ENCODE measurements around the gene PDXK.

- PRO-cap = no peak
Measured at GRCh38 chr21:42761406-42761978, 108.1 kb downstream of the PDE9A start.

GRCh38 chr21:42783421-42784240 lies 95.7 kb downstream of the WDR4 start:
- PRO-cap = no peak

GRCh38 chr21:42932997-42933531 lies 7.6 kb upstream of the ERVH48-1 start:
- PRO-cap = no peak

DNA sequence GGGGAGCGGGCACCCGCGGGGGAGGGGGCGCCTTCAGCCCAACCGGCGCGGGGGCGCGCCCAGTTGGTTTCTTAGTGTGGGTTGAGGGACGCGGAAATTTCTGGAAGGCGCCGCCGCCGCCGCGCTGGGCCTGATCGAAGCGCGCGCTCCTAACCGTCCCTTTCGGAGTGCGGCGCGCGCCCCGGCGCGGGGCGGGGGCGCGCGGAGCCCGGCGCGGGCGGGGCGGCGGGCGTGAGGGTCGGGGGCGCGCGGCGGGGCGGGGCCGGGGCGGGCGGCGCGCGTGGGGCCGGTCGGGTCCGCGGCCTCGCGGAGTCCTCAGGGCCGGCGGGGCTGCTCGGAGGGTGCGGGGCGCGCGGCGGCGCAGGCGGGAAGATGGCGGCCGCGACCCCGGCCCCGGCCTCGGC lies 500 bp downstream of the PKNOX1 start:
- PRO-cap = unidirectional peak, plus-strand start at position 262 of the sequence; unidirectional peak, plus-strand start at position 318 of the sequence

GRCh38 chr21:43173409-43173757 lies 4.6 kb downstream of the CRYAA start:
- PRO-cap = no peak

DNA sequence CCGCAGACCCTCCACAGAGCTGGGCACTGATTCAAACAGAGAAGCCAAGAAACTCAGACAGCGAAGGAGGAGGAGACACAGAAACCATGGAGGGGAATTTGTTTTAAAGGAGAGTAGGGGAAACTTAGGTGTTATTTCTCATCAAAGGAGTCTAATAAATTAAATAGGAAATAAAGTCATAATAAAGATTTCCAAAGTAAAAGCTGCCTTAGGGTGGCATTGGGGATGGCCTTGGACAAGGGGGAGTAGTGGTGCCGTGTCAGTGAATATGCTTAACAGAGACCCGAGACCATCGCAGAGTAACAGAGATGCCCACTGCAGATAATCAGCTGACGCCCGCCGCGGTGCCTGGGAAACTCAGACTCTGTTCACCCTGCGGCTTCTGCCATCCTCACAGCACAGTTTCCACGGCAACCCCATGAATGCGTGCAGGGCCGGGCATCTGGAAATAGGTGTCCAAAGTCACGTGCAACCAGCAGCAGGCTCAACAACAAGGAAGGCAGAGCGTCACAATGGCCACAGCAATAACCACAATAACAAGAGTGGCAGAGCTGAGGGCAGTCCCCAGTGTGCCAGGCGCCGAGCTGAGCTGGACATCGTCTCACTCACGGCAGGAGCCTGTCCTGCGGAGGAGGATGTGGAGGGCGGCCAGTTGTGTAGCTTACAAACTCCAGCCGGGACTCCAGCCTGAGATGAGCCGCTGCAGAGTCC lies 101.9 kb downstream of the CRYAA start:
- PRO-cap = no peak

DNA sequence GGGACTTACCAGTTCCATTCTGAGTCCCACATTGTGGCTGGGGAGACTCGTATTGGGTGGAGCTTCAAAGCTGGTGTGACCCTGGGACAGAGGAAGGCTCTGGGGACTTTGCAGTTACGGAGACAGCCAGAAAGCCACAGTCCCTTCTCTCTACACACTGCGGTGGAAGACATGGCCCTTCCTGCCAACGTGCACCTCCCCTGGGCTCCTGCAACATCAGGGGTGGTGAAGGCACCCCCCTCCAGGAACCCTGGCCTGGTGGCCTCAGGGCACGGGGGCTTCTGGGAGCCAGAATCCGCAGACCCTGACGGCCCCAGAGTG lies 113.0 kb downstream of the SIK1 start:
- PRO-cap = no peak

GRCh38 chr21:43319319-43320229 lies 107.4 kb downstream of the SIK1 start:
- PRO-cap = no peak

DNA sequence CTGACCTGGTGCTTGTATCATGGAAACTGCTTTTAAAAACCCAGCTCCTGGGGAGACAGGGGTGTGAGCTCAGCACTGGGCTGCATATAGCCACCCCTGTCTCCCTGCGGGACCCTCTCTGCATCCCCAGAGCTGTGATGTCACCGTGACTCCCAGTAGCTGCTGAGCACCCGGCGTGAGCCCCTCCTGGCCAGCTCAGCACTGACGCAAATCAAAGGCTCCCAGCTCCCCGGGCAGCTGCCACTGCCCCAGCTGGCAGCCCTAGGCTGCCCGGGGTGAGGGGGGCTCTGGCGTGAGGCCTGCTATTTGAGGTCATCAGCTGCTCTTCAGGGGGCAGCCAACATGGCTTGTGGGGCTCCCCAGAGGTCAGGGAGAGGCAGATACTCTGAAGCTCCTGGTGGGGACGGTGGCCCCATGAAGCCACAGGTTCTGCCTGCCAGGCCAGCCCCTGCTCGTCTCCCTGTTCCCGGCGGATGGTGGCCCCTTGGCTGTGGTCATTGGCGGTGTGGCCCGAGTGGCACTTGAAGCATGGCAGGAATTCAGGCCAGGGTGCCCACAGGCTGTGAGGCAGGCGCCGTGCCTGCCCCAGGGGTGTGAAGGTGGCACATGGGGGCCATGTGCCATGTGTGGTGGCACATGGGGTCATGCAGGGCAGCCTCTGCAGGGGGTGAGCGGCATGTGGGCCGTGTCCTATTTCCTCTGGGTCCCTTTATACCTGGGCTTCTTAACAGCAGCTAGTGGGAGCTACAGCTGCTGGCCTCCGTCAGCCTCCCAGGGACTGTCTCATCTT lies 85.4 kb downstream of the SIK1 start:
- PRO-cap = no peak

DNA sequence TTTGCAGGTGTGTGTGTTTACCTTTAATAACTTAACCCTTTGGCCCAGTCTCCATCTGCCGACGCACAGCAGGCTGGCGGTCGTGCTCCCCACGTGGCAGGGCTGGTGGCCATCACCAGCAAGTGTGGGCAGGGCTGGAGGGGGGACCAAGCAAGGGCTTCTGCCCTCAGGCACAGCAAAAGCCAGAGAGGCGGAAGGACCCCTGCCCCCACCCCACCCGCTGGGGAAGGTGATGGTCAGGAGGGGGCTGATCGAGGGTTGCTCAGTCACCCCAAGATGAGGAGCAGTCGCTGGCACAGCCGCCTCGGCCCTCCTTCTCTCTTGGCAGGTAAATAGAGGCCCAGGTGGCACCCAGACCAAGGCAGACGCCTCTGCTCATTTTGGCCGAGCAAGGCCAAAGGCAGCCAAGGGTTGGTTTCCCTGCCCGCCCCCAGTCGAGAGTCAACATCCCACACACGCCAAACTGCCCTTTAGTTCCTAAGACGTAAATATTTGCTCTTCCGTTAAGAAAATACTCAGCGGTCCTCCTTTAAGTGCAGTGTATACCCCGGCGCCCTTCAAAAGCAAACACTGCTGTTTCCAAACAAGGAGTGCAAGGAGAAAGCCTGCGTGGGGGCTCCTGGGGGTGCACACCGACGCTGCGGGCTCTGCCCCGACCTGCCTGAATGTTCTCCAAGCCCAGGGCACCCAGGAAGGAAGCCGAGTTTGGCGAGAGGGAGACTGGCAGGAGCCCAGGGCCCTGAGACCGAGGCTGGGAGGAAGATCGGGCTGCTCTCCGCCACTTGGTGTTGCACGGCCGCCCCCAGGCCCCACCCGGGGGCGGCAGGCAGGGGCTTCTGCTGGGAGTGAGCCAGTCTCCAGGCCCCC lies 82.7 kb downstream of the SIK1 start:
- PRO-cap = no peak

DNA sequence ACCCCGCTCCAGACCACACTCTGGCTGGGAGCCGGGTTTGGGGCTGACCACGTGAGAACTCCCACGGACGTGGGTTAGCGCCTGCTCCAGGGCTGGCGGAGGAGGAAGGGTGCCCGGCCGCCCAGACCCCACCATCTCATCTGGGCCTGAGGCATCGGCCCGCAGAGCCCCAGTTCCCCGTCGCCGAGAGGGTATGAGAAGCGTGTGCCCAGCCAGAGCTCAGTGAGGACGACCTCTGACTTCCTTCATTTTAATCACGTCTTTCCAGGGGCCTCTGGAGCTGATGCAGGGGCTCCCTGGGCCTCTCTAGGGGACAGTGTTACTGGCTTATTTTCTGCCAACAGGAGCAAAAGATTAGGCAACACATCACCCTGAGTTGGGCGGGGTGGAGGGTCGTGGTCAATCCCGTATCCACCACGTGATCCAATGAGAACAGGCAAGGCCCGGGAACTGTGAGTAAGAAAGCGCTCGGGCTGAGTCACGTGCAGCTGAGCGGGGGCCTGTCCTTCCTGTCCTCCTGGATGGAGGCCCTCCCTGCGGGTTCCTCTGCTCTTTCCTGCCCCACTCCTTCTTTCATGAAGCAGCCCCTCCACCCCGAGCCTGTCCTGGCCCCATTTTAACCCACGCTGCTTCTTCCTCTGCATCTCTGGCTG lies 81.0 kb downstream of the SIK1 start:
- PRO-cap = no peak

DNA sequence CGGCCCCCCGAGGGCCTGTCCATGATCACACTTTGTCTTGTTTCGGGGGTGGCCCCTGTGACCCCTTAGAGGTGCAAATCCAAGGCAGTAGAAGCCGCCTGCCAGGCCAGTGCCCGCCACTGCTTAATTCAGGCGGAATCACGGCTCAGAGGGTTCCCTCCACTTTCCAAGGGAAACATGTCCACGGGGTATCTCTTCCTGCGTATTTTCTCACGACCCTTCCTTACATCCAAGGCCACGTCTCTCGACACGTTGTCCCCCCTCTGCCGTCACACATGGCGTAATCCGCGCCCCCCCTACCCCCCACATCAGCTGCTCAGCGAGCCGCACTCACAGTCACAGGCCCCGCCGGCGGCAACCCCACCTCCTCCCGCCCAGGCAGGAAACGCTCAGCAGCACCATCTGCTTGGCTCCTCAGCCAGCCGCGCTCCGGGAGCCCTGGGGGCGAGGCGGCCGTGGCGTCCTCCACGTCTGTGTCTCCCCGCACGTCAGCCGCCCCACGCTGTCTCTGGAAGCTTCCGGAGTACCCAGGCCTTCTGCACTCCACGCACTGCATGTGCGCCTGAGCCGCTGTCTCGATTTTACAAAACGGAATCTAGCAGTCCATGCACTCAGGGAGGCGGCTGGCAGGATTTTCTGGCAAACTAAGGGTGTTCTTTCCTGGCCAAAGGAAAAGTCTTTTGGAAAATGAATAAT lies 64.7 kb downstream of the SIK1 start:
- PRO-cap = no peak

GRCh38 chr21:43382836-43383226 lies 44.1 kb downstream of the SIK1 start:
- PRO-cap = no peak

DNA sequence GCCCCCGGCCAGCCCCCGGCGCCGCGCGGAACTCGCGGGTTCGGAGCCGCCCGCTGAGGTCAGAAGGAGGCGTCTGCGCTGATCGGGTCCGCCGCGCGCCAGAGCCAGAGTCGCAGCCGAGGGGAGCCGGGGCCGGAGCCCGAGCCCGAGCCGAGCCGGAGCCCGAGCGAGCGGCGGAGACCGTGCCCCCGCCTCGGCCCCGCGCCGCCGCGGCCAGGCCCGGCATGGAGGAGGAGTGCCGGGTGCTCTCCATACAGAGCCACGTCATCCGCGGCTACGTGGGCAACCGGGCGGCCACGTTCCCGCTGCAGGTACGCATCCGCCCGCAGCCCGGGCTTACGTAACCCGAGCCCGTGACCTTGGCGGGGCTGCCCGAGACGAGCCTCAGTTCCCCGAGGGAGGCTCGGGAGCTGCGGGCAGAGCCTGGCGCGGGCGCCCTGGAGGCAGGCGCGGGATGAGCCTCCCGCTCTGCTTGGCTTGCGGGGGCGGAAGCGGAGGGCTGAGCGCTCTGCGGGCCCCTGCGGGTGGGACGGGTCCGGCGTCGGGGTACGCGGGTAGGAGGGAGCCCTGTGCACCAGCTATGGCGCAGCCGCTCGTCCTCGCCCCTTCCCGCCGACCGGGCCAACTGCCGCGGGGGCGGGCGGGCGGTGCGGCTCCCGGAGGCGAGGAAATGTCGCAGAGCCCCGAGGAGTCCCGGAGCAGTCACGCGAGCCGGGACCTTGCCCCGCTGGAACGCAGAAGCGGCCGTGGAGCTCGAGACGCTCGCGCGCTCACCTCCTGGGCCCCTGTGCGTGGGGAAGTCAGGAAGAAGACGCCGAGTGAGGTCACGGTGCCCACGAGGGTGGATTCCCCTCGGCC lies at the start of gene PDXK:
Gene PDXK (plus strand): TSS at position 59 of the 858 bp plus-strand sequence.
- PRO-cap = unidirectional peak, plus-strand start at position 113 of the sequence; unidirectional peak, plus-strand start at position 387 of the sequence

GRCh38 chr21:43720304-43720543 lies 1.3 kb downstream of the PDXK start:
- PRO-cap = no peak

DNA sequence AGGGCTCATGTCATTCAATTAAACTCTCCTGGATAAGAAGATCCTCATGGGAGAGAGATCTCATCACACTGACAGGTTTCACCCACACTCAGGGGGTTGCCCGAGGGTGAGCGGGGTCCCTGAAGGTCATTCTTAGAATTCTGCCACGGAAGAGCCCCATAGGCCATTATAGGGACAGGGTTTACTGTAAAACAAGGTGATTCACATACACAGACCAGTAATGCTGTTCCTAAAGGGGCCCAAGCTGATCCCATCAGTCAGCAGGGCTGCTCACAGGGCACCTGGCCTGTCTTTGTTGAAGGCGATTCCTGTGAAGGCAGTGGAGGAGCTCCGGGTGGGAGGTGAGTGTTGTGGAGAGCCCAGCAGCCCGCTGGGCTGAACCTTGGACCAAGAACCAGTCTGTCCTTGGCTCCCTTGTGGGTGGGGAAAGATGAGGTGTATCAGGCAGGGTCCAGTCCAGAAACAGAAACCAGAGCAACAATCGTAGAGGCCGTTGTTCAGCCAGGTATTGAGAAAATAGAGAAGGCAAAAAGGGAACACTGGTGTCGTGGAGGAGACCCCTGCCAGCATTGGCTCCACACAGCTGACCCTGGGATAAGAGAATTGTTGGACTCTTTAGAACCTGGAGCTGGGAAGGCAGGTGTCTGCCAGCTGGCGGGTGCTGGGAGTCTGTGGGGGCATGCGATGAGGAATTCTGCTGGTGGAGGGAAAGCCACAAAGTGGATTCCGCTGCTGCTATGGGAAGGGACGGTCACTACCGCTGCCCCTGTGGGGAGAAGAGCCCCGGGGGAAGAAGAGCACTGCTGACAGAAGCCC lies 12.6 kb downstream of the PDXK start:
- PRO-cap = no peak

DNA sequence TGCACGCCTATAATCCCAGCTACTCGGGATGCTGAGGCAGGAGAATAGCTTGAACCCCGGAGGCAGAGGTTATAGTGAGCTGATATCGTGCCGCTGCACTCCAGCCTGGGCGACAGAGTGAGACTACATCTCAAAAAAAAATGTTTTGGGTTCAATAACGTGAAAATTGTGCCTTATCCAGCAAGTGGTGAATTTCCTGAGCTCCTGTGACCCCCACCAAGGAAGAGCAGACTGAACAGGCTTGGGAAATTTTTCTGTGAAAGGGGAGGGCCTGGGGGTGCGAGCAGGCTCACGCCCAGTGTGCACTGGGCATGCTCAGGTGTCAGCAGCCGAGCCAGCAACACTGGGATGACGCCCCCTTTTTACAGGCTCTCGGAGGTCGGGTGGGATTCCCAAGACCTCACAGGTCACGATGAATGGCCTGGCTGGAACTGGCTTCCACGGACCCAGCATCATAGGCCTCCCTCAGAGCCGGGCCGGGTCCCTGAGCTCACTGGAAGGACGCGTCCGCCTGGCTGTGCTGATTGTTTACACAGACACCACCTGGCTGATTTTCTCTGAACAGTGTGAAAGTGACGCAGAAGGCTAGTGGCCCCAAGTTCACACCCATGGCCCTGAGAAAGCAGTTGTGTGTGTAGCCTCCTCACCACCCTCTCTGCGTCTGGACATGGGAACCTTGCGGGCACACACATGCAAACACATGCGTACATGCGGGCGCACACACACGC lies 9.3 kb downstream of the CSTB start:
- PRO-cap = no peak

- PRO-cap = no peak
Measured at GRCh38 chr21:43771506-43772143, 4.5 kb downstream of the CSTB start.

DNA sequence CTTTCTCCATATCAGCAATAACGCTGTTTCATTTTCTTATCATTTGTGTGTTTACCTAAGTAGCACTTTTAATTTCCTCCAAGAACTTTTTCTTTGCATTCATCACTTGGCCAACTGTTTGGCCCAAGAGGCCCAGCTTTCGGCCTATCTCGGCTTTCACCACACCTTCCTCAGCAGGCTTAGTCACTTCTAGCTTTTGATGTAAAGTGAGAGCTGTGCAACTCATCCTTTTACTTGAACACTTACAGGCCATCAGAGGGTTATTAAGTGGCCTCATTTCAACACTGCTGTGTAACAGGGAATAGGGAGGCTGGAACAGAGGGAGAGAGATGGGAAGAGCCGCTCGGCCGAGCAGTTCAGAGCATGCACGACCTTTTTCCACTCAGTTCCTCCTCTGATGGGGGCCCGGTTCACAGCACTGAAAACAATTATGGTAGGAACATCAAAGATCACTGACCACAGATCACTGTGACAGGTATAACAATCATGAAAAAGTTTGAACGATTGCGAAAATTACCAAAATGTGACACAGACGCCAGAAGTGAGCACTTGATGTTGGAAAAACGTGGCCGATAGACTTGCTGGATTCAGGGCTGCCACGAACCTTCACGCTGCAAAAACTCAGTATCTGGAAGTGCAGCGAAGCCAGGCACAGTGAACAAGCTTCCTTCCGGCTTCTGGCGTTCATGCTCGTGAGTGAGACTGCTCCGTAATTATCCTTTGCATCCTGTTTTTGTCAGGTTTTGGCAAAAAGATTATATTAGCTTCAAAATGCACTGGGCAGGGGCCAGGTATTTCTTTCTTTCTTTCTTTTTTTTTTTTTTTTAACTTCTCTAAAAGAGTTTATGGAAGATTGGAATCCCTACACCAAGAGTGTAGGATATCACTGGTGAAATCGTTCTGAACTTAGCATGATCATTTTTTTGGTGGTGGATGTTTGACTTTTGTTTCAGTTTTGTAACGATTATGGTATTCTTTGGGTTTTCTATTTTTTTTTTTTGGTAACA lies 28.7 kb downstream of the AGPAT3 start:
- PRO-cap = no peak

DNA sequence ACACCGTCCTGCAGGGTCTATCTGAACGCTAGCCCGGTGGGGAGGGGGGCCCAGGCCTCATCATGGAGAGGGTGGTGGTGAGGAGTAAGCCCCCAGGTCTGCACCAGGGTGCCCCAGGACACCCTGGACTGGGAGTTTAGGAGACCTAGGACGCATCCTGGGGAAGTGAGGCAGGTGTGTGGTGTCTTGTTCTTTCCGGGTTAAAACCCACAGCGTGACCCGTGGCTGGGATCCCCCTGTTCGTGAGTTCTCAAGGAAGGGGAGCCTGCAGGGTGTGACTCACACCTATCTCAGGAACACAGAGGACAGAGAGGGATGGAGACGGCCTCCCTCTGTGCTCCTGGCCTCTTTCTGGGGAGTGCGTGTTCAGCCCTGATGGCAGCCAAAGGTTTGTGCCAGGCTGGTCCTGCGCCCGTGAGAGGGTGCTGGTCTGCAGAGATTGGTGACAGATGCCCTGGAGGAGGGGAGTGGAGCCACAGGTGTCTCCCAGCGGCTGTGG lies 44.9 kb downstream of the AGPAT3 start:
- PRO-cap = no peak